Panc1 (cell line): ENCODE results near the genes C2orf15, LYG2, REV1 and NMS.

GRCh38 chr2:97831236-97831938 is 118.0 kb downstream of the ZAP70 start:
- RRBS, 2 experiments = no CpG with 5 or more reads among the region's 6 CpGs

DNA sequence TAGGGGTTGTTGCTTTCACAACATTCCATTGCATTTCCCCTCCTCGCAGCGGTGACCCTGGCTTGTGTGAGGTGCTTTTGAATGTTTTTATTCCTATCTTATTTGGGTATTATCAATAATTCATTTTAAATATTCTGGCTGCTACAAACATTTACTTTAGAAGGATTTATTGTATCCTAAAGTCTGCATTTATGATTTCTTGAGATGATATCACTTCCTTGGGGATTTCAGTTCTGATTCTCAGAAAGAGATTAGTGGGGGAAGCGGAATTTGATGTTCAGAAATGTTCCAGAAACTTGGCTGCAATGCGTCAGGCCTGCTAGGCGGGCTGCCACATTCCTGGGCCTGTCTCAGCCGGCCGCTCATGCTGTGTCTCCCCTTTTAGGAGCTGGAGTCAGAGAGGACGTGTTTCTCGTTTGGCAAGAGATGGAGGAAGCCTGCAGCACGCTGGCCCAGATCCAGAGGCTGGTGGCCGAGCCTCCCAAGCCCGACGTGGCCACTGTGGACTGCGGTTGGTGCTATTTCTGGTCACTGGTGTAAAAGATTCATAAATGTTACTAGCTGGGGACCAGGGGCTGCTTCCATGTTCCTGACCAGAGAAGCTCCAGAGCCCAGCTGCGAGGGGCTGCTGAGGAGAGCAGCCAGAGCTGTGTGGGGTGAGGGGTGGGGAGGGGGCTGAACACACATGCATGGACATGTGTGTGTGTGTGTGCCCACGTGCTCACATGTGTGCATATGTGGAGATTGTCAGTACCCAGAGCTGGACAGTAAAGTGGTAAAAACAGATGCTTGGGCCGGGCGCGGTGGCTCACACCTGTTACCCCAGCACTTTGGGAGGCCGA is 75.7 kb downstream of the VWA3B start:
- RRBS, 2 experiments = no CpG with 5 or more reads among the region's 20 CpGs

- RRBS, 2 experiments = no CpG with 5 or more reads among the region's 6 CpGs
Observed at GRCh38 chr2:98479964-98480755, 35.5 kb downstream of the INPP4A start.

DNA sequence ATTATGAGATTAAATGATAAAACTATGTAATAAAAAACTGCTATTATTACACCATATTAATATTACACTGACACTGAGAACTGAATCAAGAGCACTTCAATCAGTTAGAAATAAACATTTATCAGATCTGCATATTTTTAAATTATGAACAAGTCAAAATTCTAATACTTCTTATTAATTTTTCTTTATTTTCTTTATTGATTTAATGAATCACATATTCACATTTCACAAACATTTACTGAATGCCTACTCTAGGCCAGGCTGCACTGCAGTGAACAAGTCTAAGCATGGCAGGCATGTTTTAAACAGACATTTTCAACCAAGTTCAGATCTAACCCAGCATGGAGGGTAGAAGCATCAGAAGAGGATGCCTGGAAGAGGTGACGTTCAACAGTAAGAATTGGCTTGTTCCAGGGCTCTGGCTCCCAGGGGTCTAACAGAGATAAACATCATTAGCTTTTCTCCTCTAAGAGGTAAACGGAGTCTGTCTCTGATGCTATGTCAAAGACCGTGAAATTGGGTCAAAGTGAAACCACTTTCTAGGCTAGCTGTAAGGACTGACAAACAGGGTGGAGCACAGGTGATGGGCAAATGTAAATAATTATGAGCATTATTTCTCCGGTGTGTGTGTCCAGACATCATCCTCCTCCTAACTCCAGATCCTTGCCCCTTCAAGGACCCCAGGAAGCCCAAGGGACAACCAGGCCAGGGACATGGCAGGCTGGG is 50.5 kb downstream of the UNC50 start:
- RRBS, 2 experiments = no CpG with 5 or more reads among the region's 4 CpGs

DNA sequence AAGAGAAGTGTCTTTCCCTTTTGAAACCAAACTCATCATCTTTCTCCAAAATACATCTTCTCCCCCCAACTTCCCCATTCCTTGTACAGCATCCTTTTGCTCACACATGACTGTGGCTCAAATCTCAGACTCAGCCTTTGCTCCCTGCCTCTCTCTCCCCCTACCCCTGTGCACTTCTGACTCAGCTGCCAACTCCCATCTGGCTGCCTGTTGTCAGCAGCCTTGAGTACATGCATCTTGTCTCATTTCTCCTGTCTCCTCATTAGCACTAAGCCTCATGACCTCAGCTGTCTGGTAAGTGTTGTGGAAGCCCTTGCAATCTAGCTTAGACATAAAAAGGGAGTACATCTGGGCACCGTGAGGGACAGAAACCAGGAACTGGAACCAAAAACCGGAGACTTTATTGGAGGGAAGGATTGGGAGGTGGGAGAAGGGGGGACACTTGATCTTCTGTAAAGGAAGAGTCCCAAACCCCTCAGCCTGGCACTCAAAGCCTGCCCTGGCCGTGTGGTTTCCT is 18.2 kb upstream of the MGAT4A start:
- RRBS, 2 experiments = no CpG with 5 or more reads among the region's 3 CpGs

GRCh38 chr2:98772596-98773168 is 41.8 kb upstream of the MGAT4A start:
- RRBS, 2 experiments = no CpG with 5 or more reads among the region's 12 CpGs

DNA sequence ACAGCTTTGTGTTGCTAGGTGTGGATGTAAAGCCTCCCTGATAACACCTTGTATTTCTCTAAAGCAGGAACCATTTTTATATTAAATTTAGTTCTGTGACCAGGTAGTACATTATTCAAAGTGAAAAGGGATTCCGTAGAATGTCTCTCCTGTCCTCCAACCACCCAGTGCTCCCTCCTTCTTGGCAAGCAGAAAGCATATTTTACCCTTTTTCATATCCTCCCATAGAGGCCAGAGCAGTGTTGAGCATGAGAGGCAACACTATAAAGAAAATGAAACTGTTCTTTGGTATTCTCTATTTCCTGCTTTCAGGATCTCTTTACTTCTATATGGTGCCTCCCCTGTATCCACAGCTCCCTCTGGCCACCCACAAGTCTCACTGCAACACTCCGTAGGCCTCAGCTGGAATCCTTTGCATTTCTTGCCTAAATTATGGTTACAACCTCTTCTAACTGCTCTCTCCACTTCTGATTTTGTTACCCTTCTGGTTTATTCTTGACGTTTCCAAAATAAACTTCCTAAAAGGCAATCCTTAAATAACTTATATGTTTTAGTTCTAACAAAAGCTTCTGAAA is 74.9 kb upstream of the C2orf15 start:
- RRBS, 2 experiments = no CpG with 5 or more reads among the region's 3 CpGs

- RRBS, 2 experiments = under 1 to 5% methylated on average over 20 to 23 of the region's 92 CpGs
Observed at GRCh38 chr2:99140986-99142140, at the start of gene C2orf15. TSS of gene C2orf15 (plus strand) at chr2:99141707.

DNA sequence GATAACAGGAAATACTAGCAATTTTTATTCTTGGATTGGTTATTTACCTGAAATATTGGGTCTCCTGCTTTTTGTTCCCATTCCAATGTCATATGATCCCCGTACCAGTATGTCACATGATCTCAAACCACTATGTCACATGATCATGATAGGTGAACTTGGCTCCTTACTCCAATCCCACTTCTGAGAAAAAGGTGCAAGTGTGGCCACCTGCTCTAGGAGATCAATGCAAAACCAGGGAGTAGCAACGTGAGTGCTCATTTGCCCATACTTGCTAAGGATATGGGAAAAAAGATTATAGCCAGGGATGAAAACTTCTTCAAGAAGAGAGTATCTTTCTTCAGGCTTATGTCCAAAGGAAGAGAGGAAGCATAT is at the start of gene LYG2:
Gene LYG2 (minus strand): TSS at position 111 of the 375 bp plus-strand sequence.
- RRBS, 2 experiments = no CpG with 5 or more reads among the region's 2 CpGs

GRCh38 chr2:99364162-99364613 is 27.0 kb downstream of the EIF5B start:
- RRBS, 2 experiments = no CpG with 5 or more reads among the region's 4 CpGs

DNA sequence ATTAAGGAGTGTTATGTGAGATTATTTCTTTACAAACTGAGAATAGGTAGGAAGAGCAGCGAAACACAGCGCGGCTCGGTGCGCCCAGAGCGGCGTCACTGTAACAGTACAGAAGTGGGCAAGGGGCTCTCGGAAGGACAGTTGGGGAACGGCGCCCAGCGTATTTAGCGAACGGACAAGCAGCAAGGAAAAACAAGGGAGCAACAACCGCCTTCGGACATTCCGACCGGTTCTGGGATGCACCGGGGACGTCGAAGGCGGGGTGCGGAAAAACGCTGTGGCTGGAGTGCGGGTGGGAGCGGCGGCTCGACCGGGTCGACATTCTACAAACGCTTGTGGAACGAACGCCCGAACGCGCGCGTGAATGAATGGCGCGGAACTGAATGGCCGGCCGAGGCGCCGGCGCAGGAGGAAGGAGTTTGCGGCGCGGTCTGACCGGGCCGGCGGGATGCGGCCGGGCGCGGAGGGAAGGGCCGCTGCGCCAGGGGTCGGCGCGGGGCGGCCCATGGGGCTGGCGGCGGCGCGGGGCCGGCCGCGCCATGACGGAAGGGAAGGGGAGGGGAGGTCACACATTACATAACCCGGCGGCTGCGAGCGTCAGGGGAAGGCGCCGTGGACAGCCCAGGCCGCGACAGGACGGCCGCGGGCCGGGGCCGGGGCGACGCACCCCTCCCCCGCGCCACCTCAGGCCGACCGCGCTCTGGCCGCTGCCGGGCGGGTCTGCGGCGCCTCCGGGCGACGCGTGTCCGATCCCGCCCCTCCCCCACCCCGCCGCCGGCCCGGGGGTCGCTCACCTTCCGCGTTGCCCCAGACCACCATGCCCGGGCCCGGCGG is 577 bp downstream of the REV1 start:
- RRBS, 2 experiments = 2 to 6% methylated on average over 64 to 67 of the region's 109 CpGs

DNA sequence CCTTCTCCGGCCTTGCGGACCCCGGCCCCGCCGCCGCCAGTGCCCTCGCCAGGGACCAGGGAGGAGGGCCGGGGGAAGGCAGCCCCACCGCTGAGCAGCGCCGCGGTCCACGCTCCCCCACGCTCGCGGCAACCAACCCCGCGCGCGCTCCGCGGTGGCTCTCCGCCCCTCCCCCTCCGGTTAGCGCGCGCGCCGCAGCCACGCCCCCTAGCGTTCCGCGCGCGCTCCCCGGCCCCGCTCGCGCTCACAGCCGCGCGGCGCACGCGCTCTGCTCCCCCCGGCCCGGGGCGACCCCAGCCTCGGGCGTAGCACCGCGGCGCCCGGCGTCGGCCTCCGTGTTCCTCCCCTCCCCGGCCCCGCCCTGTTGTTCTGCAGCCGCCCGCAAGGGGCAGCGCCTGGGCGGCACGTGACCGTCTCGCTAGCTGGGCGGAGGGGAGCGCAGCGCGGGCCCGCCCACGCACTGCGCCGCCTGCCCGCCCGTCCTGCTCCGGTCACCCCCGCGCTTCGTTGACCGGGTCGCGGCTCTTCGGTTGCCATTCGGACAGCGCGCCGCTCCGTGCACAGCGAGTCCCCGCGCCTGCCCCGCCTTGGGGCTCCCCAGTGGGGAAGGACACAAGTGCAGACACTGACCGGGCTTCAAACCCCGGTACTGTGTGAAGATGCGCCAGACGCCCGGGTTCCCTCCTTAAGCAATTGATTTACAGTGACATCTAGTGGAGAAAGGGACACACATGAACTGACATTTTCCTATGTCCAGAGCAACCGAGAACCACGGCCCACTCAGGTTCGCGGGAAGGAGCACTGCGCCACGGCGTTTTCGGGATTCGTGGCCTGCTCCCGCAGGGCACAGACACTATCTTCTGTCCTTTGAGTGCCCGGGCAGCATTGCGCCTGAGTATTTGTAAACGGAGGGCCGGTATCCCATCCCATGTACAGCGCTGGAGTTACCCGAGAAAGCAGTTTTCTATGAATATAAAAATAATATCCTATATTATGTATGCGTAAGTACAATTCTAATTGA is at the start of gene REV1:
Gene REV1 (minus strand): TSS at position 161 of the 1,021 bp plus-strand sequence.
- RRBS, 2 experiments = 1 to 5% methylated on average over 37 to 57 of the region's 115 CpGs

GRCh38 chr2:99875223-99875703 is 267.1 kb downstream of the AFF3 start:
- RRBS, 2 experiments = no CpG with 5 or more reads among the region's 6 CpGs

DNA sequence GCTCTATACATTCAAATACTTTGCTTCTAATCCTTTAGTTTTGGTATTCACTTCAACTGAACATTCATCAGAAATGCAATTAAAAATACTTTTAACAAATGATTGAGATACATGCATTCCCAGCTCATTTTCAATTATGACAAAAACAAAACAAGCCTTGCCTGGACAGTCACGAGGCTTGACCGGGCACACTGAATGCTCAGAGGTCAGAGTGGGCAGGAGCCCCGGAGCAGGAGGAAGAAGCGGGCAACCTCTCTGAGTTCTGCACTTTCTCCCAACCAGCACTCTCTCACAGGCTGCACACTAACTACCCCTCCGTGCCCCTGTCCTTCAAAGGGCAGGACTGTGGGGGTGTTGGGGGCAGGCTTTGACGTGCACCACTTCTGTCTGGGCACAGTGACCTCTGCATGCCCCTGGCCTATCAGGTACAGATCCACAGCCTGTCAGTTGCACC is 252.0 kb downstream of the AFF3 start:
- RRBS, 2 experiments = no CpG with 5 or more reads among the region's 6 CpGs

DNA sequence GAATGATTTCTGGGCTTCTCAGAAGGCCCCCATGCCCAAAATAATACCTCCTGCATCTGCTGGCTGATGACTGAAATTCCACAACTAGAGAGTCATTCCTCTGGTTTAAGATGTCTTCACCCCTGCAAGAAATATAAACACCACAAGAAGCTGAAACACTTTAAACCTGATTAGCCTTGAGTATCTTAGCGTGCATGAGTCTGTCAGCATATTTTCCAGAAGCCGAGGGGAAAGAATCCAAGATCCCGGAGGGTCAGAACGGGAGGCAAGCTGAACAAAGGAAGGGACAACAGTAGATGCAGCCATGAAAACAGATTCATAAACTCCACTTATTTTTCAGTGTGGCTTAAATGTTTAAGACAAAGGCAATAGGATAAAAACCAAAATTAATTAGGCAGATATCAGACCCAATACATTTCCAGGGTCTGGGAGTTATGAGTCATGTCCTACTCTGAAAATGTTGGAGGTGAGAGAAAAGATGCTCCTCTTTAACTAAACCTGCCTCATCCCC is 130.9 kb downstream of the AFF3 start:
- RRBS, 2 experiments = no CpG with 5 or more reads among the region's 4 CpGs

GRCh38 chr2:100105117-100106170 is 36.9 kb downstream of the AFF3 start:
- RRBS, 2 experiments = 14 to 18% methylated on average over 29 of the region's 58 CpGs

DNA sequence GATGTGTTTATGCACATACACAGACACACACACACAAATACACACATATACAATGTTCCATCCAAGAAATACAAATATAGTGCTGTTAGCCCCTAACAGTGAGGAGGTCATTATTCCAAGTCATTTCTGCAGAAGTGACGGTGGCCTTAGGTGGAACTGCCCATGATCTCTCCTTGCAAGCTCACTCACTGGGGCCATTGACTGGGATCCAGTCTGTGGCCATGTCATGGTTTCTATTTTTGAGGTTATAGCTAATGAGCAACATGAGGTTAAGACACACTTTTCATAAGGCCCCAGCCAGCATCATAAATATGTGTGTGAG is 584 bp downstream of the AFF3 start:
- RRBS, 2 experiments = no CpG with 5 or more reads among the region's 1 CpG

DNA sequence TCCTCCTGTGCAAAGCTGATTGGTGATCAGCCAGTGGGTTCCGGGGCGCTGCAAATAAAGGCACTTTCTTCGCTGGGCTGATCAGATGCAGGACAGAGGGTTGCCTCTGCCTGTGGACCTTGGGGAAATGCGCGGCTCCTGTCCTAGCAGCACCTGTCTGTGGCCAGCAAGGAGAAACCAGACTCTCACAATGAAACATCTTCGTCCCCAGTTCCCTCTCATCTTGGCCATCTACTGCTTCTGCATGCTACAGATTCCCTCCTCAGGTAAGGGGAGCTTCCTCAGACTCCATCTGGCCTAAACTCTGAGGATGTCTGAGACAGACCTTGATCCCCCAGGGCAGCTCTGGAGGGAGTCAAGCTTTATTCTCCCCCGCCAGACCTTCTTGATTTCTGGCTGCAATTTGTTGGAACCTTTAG is at the start of gene NMS:
Gene NMS (plus strand): TSS at position 184 of the 419 bp plus-strand sequence.
- RRBS, 2 experiments = no CpG with 5 or more reads among the region's 7 CpGs

DNA sequence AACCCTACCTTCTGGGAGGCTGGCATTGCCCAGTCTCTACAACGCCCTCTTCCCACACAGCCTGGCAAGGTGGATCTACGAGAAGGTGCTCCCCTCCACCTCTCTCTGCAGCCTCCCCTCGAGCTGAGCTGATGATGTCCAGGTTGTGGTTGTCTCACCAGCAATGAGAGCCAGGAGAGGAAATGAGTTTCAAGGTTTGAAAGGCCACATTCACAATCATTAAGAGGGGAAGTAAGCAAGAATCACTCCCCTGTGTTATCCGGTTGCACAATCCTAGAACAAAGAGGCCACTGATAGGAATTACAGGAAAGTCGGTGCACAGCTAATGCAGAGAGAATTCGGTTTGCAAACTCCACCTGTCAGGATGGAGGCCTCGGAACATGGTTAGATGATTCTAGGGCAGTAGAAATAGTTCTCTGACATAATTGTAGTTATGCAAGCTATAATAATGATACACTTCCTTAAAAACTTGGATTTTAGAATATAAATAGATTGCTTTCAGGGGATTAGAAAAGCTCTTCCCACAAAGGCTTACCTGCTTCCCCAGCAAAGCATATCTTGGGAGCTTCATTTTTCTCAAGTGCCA is 39.2 kb upstream of the NPAS2 start:
- RRBS, 2 experiments = no CpG with 5 or more reads among the region's 7 CpGs

GRCh38 chr2:100825301-100825855 is 5.4 kb downstream of the NPAS2 start:
- RRBS, 2 experiments = no CpG with 5 or more reads among the region's 3 CpGs